Natural killer cell (primary cell): ENCODE measurements around a stretch of chr22.

GRCh38 chr22:20205924-20206614, 55.2 kb upstream of the CCDC188 start:
- PRO-cap: bidirectional peak, plus-strand start at chr22:20206397, minus-strand start at chr22:20206174

DNA sequence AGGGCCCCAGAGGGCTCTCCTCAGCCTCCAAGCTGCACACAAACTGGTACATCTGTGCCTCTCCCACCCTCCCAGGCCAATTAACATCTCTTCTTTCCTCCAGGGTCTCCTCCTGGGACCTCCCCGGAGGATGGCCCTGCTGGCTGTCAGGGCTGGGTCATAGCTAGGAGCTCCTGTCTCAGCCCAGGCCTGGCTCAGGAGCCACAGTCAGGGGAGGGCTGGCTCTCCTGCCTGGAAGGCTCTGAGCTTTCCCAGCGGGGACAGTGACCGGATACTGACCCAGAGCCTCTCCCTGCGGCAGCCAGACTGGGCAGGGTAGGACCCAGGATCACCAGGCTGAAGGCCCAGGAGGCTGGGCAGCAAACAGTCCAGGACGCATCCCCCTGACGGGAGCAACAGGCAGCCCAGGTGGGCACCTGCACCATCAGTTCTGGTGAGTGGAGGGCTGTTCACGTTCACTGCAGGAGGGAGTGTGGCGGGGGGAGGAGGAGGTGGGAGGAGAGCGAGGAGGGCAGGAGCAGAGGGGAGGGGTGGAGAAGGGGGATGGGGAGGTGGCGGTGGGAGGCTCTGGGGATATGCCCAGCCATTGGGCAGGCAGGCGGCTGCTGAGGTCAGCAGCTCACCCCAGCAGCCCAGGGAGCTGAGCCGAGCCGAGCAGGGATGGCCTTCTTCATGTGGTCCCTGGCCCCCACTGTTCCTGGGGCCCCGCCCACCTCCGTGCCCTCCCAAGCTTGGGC, 22.0 kb downstream of the RTN4R start:
- PRO-cap: no peak

DNA sequence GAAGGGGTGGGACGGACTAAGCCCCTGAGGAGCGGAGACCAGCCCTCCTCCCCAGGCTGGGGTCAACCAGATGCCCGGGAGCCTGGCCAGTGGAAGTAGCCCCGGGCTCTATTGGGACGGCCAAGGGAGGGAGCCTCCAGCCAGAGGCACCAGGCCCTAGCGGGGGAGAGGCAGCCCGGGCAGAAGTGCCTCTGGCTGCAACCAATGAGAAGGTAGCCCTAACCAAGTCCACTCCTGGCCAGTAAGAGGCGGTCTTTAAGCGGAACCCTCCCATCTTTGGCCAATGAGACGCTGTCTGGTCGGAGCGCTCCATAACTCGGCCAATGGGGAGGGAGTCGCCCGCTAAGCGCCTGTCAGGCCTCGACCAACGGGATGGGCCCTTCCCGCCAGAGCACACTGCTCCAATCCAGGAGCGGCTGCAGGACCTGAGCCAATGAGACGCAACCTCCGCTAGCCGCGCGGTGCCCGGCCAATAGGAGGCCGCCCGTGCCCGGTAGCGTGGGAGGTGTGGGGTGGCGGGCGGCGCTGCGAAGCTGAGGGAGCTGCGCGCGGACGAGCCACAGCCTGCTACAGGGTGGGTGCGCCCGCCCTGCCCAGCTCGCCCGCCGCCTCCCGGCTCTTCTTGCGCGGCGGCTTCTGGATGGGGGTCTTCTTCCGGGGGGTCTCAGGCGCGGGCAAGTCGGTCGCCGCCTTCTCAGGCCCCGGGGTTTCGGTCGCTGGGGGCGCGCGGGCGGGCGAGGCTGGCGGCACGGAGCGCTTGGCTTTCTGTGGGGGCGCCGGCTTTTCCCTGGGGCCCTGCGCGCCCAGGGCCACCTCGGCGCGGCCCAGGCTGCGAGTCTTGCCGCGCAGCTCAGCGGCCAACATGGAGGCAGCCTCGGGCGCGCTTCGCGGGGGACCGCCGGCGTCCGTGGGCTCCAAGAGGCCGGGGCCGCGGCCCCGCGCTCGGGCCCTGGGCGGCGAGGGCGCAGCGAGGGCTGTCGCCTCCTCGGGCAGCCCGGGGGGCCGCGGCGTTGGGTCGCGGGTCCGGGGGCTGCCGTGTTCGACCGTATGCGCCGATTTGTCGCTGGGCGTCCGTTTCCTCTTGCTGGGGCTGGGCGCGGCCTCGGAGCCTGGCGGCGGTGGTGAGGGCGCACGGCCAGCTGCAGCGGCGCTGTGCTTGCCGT, 12.4 kb downstream of the SCARF2 start:
- PRO-cap: no peak

DNA sequence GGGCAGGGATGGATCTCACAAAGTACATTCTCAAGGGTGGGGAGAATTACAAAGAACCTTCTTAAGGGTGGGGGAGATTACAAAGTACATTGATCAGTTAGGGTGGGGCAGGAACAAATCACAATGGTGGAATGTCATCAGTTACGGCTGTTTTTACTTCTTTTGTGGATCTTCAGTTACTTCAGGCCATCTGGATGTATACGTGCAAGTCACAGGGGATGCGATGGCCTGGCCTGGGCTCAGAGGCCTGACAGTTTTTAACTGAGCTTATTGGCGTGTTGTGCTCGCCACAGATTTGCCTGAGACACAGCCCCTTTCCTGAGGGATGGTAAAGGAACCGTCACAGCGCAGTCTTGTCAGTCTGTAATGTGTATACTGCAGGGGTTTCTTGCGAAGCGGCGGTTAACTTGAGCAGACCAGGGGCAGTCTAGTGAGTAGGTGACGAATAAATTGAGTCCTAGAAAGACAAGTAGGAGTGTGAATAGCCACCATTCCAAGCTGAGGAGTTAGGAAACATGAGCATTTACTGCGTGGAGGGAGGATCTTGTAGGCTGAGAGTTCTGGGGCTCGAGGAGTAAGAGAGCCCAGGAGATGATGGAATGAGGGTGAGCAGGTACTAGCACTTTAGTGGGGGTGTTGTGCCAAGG, 1.3 kb downstream of the MED15 start:
- PRO-cap: no peak

DNA sequence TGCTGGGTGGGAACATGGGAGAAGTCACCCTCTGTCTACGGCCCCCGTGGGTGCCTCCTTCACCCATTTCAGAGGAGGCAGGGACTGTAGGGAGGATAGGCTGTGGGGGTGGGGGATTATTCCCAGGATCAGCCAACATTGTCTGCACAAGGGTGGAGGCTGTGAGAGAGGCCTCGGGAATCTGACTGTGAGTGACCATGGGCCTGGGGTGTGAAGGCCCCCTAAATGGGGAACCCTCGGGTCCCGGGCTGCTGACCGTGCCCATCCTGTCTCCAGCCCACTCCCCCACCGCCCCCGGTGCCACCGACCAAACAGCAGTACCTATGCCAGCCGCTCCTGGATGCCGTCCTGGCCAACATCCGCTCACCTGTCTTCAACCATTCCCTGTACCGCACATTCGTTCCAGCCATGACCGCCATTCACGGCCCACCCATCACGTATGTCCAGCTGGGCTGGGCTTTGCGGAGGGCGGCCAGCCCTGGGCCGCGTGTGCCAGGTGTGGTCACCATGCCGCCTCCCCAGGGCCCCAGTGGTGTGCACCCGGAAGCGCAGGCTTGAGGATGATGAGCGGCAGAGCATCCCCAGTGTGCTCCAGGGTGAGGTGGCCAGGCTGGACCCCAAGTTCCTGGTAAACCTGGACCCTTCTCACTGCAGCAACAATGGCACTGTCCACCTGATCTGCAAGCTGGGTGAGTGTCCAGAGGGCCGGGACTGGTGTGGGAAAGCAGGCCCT, 77.3 kb downstream of the MED15 start:
- PRO-cap: no peak

GRCh38 chr22:20656724-20657018, 117.2 kb upstream of the SERPIND1 start:
- PRO-cap: no peak

- PRO-cap: no peak
Observed at GRCh38 chr22:20738492-20739118, 35.3 kb upstream of the SERPIND1 start.

DNA sequence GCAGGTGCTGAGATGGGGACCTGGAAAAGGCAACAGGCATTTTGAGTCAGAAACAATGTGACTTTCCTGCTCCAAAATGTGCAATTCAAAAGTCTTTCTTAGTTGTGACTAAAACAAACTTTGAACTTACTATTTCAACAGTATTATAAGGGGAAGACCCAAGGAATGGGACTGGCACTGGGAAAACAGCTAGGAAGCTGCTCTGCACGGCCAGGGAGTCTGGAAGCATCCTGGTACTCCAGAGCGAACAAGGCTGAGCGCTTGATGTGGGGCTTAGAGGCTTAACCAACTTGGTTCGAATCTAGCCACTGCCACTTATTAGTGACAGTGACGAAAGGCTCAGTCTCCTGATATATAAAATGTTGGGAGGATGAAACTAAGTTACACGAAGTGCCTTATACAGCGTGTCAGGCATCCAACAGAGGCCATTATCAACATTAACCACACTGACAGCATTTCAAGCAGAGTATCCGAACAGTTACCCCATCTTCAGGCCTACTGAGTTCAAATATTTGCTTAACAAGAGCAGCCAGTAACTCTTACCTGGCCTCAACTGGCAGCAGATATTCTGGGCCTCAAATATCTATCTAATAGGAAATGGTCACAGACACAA, 2.6 kb downstream of the SERPIND1 start:
- PRO-cap: no peak

GRCh38 chr22:20799542-20800015, 25.7 kb downstream of the SERPIND1 start:
- PRO-cap: no peak

- PRO-cap: no peak
Observed at GRCh38 chr22:20843611-20844255, 14.9 kb downstream of the PI4KA start.

GRCh38 chr22:20948297-20949035, 18.6 kb upstream of the AIFM3 start:
- PRO-cap: no peak

GRCh38 chr22:20953482-20954613, 13.2 kb upstream of the AIFM3 start:
- PRO-cap: no peak

DNA sequence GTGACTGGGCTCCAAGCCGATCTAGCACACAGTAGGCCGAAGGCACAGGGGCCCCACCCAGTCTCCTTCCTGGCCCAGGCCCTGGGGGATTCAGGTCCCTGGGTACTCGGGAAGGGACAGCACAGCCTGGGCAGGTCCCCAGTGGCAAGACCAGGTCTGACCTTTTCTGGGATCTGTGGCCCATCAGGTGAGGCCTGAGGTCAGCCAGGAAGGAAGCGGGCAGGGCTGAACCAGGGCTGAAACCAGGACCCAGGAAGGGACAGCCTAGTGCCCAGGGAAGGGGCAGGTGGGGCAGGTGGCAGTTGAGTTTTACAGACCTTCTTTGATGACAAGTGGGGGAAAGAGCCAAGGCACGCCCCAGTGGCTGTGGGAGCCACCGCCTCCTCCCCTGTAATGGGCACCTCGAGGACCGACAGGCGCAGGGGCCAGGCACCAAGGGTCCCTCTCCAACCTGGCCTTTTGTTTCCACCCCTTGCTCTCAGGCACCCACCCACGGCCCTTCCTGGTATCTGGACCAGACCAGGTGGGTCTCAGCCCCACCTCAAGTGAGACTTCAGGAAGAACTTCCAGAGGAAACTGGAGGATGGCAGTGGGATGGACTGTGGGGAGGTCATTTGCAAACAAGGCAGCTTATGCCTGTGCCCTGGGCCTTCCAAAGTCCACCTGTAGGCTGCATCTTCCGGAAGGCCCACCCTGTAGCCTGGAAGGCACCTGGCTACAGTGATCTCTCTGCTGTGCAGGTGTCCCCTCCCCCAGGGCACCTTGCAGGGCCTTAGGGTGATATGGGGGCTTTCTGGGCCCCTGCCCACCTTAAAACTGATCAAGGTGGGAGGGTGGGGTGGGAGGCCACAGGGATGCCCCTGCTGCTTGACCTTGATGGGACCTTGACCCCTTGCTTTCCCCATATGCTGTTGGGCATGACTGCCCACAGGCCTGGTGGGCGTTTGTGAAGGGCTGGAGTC, 750 bp upstream of the AIFM3 start:
- PRO-cap: no peak

DNA sequence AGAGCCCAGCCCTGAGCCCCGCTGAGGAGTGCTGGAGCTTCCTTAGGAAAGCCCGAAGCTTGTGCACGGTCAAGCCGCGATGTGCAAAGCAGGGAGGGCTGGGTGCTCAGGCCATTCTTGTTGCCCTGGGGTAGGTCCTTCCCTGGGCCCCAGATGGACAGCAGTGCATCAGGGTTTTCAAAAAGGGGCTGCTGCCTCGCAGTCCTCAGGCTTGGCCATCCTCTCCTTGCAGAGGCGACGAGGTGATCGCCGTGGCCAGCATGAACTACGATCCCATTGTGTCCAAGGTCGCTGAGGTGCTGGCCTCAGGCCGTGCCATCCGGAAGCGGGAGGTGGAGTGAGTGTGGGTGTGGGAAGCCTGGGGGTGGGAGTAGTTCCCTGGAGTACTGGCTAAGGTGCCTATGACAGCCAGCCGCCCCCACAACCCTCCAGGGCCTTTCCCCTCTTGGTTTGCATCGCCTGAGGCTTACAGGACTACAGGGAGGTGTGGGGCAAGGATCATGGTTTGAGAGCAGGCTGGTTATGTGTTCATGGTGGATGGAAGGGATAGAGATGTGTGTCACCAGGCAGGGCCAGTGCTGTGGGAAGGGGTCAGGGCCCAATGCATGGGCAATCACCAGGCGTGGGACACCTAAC, 2.2 kb upstream of the LZTR1 start:
- PRO-cap: no peak

- PRO-cap: no peak
Observed at GRCh38 chr22:20997111-20998114, 4.5 kb downstream of the THAP7 start.

DNA sequence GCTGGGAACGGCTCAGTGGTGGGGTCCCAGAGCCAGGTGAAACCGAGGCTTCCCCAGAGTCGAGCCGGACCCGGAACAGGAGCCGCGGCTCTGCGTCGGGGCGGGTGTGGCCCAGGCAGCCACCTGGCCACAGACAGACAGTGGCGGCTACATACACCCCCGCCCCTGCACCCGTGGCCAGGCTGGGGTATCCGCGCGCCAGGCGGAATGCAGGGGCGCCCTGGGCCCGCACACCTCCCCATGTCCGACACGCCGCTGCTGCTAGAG, 266 bp downstream of the SLC7A4 start:
- PRO-cap: no peak

GRCh38 chr22:21457202-21457866, 9.9 kb upstream of the TMEM191C start:
- PRO-cap: no peak

DNA sequence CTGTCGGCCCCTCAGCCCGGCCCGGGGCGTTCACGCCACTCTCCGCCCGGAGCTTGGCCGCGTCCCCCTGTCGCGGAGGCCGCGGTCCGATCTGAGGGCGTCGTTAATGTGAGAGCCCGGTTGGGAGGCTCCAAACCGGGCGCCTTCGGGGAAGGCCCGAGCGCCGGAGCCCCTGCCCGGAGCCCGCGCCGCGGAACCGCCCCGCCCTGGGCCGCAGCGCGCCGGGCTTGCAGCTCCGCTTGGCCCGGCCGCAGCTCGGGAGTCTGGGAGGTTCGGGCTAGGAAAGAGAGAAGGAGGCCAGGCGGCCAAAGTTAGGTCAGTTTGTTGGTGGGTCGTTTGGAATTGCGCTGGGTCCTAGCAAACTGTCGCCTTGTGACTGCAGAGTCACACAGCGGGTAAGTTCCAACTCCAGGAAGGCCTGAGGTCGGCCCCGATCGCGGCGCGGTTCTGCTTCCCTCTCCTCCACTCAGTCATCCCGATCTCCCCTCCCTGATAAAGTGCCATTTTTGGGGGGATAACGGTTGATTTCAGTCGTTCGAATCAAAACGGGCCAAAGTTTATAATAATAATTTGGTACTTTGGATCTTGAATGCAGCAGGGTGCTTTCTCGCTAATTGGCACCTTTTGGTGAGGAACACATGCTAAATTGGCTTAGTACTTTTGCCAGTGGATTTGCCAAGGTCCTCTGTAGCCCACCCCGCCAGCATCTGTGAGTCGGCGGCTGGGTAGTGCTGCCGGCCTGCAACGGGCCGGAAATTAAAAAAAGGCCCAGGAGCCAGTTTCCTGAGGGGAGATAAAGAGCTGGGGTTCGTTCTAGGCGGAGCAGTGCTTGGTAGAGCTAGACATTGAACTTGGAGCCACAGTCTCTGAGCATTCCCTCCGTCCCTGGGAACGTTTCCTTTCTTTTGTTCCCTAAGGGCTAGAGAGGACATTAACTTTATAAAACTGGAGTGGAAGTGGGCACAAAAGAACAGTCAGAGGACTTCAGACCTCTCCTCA, 768 bp downstream of the UBE2L3 start:
- PRO-cap: unidirectional peak, minus-strand start at position 711 of the sequence

- PRO-cap: no peak
Observed at GRCh38 chr22:21568982-21569190, 1.4 kb downstream of the UBE2L3 start.

GRCh38 chr22:21623077-21624079, 6.4 kb downstream of the YDJC start:
- PRO-cap: no peak